PC-3 (cell line): ENCODE data around the gene ROCK2.

DNA sequence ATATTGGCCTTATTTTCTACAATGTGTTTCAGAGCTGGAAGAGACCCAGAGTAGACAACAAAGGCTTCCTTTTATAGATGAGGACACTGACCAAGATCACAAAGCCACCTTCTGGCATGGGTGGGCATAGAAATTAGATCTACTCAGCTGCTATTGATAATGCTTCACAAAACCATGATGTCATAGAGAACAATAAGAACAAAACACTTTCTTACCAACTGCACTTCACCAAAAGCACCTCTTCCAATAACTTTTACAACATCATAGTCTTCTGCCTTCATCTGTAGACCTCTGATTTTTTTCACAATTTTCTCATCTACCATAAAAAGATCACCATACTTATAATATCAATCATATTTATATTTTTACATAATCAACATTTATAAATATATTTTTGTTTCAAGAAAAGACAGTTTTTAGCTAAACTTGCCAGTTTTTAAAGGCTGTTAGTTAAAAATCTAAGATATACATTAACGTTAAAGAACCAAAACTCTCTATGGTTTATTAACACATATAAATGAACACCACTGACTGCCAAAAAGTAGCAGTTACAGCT lies 58.0 kb downstream of the ROCK2 start:
- RAMPAGE, long total RNA, result no peak

GRCh38 chr2:11343976-11344885 lies at the start of gene ROCK2:
Gene ROCK2 (minus strand): TSS chr2:11344636.
- RAMPAGE, long total RNA, result no peak

GRCh38 chr2:11368040-11368780 lies 23.8 kb upstream of the ROCK2 start:
- RAMPAGE, long total RNA, result no peak

DNA sequence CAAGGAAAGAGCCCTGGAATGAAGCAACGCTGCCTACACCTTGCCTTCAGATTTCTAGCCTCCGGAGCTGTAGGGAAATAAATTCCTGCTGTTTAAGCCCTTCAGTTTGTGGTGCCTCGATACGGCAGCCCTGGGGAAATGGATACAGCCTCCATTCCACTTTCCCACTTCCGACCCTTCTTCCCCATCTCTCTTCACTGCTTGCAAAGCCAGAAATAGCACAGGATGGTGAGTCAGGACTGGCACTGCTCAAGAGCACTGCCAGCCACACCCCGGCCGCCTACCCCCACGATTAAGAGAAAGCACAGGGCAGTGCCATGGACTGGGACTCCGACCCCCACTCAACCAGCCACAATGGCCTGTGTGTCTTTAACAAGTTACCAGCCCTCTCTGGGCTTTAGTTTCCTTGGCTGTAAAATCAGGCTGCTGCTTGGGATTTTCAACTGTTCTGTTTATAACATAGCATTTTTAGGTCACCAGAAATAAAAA lies 41.8 kb upstream of the ROCK2 start:
- RAMPAGE, long total RNA, result no peak

DNA sequence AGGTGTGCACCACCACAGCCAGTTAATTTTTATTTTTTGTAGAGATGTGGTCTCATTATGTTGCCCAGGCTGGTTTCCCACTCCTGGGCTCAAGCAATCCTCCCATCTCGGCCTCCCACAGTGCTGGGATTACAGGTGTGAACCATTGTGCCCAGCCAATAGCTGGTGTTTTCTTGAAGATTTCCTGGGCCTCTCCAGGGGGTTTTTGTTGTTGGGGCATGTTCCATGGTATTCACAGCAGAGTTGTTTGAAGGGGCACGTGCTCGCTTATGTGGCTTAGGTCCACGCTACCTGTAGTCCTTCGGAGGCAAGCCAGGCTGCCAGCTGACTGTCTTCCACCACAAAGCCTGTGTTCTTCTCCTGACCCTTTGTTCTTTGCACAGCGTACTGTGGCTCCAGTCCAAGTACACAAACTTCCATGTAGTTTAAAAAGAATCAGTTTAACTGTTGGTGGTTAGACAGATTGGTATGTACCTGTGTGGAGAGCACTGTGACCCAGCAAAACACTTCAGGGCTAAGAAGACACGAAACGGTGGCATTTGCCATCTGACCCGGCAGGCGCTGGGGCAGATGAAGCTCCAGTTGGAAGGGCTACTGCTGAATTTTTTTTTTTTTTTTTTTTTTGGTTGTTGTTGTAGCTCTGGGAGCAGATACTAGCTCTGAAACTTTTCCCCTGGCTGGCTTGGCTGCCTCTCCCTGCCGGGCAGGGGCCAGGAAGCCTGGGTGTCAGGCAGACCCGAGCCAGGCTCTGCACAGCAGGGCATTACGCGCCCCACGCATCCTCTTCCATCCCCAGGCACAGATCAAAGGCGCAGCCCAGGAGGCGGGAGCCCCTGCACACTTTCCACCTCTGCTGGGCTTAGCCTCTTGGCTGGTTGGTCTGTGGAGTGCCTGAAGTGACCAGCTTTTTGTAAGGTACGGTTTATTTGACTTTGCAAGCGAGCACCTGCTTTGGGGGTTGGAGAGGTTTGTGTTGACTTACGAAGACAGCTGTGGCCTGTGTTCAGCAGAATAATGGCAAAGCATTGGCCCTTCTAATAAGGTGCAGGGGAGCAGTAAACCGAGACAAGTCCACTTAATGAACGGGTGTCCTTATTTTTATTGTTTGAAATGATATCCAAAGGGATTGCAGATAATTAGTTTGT lies 5.7 kb downstream of the GREB1 start:
- RAMPAGE, long total RNA, result no peak

GRCh38 chr2:11747151-11747687 lies 787 bp downstream of the LPIN1 start:
- RAMPAGE, long total RNA, result no peak

DNA sequence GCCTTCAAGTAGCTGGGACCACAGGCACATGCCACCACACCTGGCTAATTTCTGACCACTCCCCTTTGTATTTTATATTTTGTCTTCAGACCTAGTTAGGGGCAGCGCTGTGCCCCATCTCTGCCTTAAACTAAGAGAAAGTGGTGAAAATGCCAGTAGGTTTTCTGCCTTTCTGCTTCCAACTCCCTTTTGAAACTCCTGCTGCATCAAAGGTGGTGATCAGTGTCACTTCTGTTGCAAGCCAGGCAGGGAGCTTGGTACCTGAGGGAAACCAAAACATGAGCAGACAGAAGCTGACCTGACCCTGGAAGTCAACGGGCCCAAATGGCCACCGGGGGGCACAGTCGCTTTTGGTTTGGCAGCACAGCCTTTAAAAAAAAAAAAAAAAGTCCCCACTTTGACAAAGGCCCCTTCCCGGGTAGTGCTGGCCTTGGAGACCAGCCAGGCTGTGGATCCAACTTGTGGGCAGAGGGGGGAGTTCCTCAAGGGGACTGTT lies 82.7 kb downstream of the LPIN1 start:
- RAMPAGE, long total RNA, result no peak

DNA sequence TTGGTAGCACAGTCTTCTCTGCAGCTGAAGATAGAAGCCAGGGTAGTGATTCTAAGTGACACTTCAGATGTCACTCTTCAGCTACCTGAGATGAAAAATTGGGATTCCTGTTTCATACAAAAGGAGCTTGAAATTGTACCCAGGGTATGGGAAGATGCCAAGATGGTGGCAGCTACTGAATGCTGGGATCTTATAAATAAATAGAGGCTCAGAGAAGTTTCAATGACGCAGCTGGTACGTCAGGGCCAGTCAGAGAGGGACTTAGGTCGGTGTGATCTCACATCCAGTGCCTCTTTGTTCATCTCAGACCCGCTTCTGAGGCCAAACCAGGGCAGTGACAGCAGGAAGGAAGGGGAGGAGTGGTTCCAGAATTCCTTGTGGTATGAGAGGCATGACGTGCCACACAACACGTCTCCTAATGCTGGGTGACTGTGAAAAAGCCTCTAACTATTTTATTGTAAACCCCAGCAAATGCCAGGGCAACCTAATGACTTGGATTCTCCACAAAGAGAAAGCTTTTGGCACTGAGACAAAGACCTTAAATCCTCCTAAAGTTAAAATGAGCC lies 423.2 kb downstream of the LPIN1 start:
- RAMPAGE, long total RNA, result no peak

- RAMPAGE, long total RNA, result no peak
Measured at GRCh38 chr2:12192640-12193205, 446.3 kb downstream of the LPIN1 start.

GRCh38 chr2:12325957-12326174 lies 390.9 kb upstream of the TRIB2 start:
- RAMPAGE, long total RNA, result no peak

GRCh38 chr2:12381708-12381994 lies 335.1 kb upstream of the TRIB2 start:
- RAMPAGE, long total RNA, result no peak

- RAMPAGE, long total RNA, result no peak
Measured at GRCh38 chr2:12587959-12588789, 128.6 kb upstream of the TRIB2 start.

DNA sequence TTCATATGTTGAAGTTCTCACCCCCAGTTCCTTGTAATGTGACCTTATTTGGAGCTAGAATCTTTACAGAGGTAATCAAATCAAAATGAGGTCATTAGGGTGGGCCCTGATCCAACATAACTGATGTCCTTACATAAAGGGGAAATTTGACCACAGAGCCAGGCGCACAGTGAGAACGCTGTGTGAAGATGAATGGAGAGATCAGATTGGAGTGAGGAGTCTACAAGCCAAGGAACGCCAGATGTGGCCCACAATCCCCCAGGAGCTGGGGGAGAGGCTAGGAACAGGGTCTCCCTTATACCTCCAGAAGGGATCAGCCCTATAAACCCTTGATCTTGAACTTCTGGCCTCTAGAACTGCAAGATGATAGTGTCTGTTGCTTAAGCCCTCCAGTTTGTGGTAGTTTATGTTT lies 31.5 kb upstream of the TRIB2 start:
- RAMPAGE, long total RNA, result no peak

- RAMPAGE, long total RNA, result no peak
Measured at GRCh38 chr2:12719553-12720114, 2.9 kb downstream of the TRIB2 start.

- RAMPAGE, long total RNA, result no peak
Measured at GRCh38 chr2:12806475-12806984, 89.8 kb downstream of the TRIB2 start.

DNA sequence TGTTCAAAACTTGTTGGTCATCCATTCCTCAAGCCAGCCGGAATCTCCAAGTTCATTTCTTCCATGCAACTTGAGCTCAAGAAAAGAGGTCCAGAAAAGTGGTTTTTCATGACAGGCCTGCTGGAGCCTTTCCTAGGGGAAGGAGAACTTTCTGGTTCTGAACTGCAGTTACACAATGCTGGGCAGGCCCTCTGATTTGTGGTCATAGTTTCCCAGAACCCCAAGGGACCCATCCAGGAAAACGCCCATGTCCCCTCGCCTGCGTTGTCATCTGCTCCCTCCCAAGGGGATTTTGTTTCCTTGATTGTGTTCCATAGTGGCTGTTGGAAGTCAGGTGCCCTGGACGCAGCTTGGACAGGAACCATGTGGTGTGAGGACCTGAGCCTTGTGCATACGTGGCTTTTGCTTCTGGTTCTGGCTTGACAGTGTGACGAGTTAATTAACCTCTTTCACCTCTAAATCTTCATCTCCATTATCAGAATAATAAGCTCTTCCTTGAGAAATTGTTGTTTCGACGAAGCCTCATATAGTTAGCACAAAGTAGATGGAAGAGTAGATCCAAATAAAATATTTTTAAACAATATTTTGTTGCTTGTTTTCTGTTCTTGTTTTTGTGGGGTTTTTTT lies 108.4 kb downstream of the TRIB2 start:
- RAMPAGE, long total RNA, result no peak

GRCh38 chr2:12918609-12919362 lies 202.1 kb downstream of the TRIB2 start:
- RAMPAGE, long total RNA, result no peak

DNA sequence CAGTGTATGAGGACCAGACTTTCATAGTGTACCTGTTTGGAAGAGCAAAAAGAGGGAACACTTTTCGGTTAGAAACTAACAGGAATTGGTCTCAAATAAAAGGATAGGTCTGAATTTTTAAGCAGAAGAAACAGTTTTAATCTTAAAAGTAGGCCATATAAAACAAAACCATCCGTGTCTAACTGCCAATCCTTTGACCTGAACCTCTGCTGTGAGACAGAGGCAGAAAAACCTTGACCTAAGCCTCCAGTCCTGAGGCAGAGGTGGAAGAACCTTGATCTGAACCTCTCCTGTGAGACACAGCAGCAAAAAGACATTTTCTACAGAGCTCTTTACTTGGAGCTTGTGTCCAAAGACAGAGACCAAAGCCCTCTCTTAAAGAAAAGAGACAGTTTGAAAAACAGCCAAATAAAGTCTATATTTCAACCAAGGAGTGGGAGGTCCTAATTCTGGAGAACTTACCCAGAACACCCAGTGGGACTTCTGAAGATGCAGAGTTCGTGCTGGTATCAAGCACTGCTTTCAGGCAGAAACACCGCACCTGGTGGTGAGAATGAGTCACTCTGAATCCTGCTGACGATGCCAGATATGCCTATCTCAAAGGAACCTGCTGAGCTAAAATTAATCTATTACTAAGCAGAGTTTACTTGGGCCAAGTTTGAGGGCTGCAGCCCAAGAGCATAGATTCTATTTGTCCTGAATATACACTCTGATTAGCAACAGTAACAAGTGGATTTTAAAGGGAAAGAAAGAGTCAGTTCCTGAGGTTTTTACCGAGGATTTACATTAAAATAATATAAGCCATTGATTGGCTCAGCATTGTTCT lies 806.3 kb downstream of the TRIB2 start:
- RAMPAGE, long total RNA, result no peak

GRCh38 chr2:14628753-14629395 lies 3.6 kb upstream of the LRATD1 start:
- RAMPAGE, long total RNA, result no peak

DNA sequence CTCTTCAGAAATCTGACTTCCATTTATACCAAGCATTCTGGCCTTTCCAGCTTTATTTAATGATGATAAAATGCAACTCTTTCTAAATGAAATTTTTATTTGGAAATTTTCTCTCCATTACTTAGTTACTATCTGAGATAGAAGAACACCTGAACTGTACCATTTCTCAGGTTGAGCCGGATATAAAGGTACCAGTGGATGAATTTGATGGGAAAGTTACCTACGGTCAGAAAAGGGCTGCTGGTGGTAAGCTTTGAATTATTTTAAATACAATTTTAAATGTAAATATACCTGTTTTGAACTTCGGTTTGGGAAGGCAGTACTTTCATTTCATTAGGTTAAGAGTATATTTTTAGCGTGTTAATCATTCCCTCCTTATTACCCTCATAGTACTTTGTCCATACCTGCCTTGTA lies 38.2 kb downstream of the DDX1 start:
- RAMPAGE, long total RNA, result no peak